A375 (cell line): ENCODE results near the gene COX14.

- RAMPAGE, long total RNA, result no peak
These were observed 13.1 kb downstream of the PRPF40B start for GRCh38 chr12:49636488-49636845.

- RAMPAGE, long total RNA, result no peak
These were observed 13.8 kb downstream of the PRPF40B start for GRCh38 chr12:49636846-49637955.

GRCh38 chr12:49750406-49751038, 9.2 kb downstream of the TMBIM6 start:
- RAMPAGE, long total RNA, result no peak

DNA sequence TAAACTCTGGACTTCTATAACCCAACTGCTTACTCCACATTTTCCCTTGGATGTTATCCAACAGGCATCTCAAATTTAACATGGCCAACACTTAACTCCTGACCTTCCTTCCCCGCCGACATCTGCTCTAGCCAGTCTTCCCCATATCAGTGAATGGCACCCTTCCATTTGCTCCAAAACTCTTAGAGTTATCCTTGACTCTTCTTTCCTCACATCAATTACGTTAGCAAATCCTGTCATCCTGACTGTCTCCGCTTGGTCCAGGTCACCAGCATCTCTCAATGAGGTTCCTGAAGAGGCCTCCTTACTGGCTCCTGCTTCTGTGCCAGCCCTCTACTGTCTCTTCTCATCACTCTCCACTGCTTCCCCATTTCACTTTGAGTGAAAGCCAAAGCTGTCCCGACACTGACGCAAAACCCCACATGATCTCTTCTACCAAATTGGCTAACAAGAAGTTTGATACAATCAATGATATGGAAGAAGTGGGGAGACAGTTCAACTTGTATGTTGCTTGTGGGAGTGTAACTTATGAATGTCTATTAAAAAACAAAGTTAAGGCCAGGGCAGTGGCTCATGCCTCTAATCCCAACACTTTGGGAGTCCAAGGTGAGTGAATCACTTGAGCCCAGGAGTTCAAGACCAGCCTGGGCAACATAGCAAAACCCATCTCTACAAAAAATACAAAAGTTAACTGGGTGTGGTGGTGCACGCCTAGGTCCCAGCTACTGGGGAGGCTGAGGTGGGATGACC, 42.9 kb downstream of the TMBIM6 start:
- RAMPAGE, long total RNA, result no peak

DNA sequence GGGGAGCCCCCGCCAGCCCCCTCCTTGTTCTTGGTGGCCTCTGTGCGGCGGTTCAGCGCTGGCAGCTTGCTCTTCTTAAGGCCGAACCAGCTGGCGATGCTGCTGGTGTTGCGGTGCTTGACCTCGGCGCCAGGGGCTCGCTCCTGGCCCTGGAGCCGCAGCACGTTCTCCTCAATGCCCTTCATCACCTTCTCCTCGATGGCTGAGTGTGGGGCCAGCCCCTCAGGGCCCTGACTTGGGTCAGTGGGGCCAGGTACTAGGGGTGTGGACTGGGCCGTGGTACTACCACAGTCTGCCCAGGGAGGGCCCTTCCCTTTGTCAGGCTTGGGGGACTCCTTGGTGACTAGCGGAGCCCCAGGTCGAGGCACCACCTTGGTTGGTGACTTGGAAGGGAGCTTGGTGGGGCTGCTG, 33.2 kb downstream of the NCKAP5L start:
- RAMPAGE, long total RNA, result no peak

DNA sequence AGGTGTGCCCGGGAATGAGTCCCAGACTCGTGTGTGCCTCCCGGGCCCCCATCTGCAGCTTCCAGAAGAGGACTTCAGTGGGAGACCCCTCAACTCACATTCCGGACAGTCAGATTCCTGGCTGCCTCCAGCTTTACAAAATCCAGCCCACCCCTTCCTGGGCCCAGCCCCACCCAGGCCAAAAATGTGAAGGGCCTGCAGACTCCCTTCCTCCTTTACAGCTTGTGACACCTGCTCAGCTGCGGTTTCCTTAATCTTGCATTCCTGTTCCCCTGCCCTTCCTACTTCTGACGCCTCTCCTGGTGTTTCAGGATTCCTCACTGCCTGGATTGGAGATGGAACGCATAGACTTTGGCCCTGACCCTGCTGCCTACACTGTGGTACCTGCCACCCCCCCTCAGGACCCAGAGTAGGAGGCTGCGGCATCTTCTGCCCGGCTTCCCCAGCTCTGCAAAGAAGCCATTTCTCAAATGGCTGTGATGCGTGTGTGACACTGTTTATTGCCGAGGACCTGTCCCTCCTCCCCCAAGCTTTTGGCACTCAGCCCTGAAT, 24.7 kb upstream of the BCDIN3D start:
- RAMPAGE, long total RNA, result no peak

DNA sequence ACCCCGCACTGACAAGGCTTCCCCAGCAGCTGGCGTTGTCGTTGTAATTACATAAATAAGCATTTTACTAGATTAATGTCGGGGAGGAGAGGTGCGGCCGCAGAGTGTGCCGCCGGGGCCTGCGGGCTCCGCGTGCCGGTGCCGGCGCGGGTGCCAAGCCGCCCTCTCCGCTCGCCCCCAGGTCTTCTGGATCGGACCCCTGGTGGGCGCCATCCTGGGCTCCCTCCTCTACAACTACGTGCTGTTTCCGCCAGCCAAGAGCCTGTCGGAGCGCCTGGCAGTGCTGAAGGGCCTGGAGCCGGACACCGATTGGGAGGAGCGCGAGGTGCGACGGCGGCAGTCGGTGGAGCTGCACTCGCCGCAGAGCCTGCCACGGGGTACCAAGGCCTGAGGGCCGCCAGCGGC, 4.7 kb downstream of the AQP2 start:
- RAMPAGE, long total RNA, result no peak

DNA sequence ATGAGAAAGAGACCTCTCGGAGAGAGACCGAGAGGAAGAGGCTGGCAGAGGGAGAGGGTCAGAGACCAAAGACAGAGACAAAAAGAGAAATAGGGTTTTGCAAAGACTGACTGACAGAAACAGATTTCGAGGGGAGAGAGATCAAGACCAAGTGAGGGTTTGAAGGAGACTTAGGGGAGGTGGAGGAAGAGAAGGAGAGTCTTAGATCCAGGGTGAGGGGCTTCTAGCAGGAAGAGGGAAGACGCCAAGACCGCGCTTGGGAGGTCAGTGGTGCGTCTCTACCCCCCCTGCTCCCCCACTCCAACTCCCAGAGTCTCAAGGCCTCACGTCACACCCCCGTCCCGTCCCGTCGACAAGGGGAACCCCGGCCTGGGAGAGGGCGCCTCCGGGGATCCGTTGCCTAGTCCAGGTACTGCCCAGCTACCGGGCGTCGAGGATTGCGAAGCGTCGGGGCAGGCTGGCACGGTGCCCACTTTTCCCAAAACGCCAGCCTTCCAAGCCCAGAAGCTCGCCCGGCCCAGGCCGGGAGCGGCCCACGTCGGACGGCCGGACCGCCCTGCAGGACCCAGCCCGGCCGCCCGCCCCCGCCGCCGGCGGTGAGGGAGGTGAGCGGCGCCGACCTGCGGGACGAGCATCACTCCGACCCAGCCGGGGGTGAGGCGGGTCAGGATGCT, 804 bp upstream of the AQP5 start:
- RAMPAGE, long total RNA, result no peak

DNA sequence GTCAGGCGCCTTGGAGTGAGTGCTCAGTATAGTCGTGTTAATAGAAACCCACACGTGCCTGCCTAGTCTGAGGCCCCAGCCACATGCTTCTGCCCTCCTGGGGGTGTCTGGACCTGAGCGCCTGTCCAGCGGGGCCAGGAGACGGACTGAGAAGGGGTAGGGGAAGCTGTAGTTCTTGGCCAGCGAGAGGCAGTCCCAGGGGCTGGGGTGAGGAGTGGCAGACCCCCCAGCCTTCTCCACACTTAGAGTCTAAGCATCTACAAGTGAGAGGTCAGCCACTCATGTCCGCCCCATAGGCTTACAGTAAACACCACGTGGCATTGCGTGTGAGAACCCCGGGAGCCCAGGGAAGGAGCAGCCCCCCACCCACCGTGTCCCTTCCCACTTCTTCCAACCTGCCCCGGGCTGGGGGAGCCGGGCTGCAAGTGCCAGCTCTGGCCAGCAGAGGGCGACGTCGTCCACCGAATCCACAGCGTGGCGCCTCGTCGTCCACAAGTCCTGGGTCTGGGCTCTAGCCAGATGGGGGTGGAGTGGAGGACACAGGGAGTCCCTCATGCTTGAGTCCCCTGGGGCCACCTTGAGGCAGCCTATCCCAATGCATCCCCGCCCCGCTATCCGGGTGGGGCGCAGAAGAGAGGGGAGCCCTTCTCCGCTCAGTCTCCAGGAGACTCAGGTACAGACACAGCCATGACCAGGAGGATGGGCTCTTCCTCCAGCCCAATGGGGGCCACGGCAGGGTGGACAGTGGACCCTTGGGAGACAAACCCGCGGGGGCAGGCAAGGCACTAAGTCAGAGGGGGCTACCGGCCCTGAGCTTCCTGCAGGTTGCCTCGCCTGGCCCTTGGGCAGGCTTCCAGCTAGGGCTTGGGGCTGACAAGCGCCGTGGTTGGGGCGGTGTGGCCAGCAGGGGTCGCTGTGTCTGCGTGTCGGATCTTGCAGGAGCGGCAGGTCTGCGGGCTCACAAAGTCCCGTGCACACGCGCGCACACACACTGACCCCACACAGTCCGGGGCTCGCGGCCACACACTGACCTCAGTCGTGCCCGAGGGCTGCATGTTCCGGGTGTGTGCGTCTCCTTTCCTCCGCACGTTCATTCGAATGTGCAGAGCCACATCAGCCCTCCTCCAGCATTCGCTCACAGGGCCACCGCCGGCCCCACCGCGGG, 5.4 kb downstream of the AQP5 start:
- RAMPAGE, long total RNA, result no peak

DNA sequence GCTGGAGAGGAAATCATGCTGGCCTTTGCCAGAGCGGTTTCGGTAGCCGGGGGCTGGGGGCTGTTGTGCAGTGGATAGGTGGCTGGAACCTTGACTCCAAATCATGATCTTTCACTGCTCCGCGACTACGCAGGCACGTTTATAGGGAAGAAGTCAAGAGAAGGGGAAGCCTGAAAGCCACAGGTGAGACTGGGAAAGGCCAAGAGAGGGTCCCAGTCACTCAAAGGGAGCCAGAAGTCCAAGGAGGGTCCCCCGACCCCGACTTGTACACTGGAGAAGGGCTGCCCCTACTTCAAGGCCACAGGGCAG, 2.6 kb upstream of the AQP6 start:
- RAMPAGE, long total RNA, result no peak

DNA sequence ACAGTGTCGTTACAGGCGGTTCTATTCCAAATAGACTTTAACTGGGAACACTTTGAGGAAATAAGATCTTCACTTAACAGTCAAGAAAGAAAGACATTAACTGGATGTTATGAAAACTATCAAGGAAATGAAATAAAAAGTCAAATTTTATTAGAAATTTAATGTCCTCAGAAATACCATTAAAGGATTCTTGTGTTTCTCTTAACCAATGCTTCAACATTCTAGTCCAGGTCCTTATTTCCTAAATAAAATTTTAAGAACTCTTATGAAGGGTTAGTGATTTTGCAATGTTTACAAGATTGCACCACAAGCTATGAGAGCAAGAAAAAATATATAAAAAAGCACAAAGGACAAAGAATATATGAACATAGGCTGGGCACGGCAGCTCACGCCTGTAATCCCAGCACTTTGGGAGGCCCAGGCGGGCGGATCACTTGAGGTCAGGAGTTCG, 7.8 kb downstream of the RACGAP1 start:
- RAMPAGE, long total RNA, result no peak

DNA sequence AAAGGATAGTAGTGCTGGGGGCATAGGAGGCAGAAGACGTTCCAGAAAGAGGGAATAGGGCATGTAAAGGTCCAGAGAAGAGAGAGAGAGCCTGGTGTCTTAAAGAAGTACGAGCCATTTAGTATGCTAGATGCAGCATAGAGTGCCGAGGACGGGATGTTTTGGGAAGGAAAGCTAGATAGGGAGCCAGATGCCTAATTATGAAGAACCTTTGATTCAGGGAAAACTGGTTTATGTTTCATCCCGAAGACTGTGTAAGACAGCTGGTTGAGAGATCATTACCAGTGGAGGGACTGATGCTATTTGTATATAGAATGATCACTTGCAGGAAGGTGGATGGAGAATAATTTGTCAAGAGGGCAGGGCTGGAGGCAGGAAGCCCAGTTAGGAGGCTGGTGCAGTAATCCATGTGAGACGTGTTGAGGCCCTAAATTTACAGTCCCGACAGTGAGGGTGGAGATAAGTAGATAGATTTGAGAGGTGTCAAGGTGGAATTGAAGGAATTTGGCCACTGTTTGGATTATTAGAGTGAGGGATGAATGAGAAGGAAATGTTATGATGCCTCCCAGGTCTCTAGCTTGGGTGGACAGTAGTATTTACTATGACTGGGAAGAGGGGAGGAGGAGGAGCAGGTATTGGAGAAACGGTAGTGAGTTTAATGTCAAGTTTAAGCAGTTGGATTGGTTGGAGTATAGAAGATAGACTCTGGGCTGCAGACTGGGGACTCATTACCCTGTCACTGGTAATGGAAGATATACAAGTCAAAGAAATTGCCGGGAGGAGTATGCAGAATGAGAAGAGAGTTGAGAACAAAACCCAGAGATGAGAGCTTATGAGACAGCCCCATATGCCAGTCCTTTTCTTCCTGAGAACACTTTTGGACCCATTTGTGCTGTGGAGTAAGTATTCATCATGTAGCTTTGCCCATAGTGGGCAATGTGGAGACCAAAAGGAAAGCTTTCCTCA, 7.9 kb upstream of the GPD1 start:
- RAMPAGE, long total RNA, result no peak

- RAMPAGE, long total RNA, result no peak
These were observed at the start of gene COX14 for GRCh38 chr12:50111639-50112365. Gene COX14 (plus strand): TSS chr12:50112236.

DNA sequence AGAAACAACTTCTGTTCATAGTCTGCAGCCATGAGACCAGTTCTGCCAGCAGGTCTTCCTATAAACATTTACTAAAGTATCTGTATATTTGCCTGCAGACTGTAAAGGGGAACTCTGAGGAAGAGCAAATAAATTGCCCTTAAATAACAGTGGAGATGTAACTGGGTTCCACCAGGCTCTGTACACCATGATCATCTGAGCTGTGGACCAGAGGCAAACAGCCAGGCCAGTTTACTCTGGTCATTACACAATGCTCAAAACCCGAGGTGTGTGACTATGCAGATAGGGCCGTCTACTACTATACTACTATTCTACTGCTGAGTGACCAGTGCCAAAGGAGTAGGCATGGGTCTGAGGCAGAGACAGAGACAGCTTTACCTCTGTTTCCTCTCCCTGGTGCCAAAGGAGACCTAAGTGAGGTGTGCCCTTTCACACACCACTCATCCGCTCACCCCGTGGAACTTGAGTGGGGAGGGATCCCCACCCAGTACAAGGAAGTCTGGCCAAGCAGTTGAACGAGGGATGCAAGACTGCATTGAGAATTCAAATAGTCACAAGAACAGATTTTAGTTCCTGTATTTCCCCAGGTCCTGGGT, 21.2 kb upstream of the CERS5 start:
- RAMPAGE, long total RNA, result no peak

DNA sequence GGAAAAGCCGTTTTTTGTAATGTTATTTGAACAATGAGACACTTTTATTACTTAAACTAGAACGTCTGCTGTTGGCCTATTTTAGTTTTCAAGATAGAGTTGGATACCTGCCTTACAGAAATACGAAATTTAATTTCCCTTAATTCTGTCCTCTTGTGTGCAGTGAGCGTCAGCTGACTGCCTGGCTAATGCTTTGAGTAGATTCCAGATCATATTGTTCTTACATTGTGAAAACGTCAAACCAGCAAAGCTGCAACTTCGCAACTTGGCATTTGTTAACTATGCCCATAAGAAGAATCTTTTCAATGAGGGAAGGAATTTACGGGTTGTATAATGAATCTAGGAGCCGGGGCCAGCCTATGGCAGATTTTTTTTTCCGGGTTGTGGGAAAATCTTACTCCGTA, 1.1 kb downstream of the LARP4 start:
- RAMPAGE, long total RNA, result no peak

DNA sequence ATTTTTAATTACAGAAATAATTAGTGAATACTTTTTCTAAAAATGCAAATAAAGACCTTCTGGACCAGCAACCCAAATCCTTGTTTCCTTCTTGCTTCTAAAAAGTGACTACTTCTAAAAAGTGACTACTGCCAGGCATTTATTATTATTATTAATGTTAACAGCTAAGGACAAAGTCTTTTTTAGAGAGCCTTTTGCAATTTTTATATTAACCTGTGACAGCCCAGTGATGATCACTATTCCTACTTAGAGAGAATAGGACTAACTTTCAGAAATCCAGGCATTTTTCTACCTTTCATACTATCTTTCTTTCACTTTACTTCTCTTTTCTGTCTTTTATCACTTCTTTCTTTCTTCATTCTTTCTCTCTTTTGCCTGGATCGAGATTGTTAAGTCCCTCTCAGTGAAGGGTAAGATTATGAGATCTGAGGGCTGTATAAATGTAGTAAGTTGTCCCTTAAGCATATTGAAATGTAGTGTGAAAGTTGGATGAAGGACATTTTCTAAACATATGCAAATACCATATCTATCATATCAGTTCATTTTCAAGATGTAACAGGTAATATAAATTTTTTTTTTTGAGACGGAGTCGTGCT, 48.3 kb upstream of the DIP2B start:
- RAMPAGE, long total RNA, result no peak

DNA sequence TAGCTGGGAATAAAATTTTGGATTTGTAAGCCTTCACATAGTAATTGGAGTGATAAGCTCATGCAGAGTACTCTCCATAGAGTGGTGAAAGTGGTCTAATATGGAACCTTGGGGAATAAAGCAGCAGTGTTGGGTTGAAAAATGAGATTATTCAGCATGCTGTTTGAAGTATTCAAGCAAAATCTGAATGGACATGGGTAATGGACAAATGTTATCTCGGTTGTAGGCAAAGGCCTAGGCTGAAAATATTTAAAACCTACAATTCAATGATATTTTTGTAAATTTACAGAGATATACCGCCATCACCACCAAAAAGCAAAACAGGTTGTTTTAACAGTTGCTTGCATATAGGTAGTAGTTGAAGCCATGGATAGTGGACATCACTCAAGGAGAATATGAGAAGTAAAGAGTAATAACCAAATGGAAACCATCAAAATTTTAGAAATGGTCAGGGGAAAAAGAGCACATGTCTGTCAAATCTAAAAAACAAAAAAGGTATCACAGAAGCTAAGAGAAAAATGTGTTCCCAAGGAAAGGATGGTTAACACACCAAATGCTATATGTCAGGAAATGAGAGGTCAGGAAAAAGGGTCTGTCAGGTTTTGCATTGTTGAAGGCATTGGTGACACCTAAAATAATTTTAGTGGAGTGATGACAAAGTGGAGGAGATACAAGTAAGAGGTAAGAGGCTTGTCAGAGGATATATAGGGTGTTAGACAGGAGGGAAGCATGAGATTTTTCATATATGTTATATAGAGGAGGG, 39.1 kb upstream of the DIP2B start:
- RAMPAGE, long total RNA, result no peak

GRCh38 chr12:50532370-50533255, 27.8 kb downstream of the DIP2B start:
- RAMPAGE, long total RNA, result no peak

- RAMPAGE, long total RNA, result no peak
These were observed 64.0 kb downstream of the DIP2B start for GRCh38 chr12:50568536-50569387.

DNA sequence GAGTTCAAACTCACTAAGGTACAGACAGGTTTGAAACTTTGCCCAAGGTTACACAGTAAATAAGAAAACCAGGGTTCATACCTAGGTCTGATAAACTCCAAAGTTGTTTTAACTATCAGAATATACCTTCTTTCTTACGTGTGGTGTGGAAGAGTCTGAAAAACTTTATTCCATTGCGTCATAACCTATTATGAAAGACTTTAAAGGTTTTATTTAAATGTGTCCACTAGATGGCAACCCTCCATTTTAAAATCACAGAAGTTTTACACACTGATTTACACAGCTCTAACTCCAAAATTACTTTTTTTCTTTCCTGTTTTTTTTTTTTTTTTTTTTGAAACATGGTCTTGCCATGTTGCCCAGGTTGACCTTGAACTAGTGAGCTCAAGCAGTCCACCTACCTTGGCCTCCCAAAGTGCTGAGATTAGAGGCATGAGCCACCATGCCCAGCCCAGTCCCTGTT, 17.4 kb upstream of the TMPRSS12 start:
- RAMPAGE, long total RNA, result no peak